GM23338 (cell line): Measurements from ENCODE around the genes LDOC1, SPANXN4, CXorf51A and MAGEA2B.

DNA sequence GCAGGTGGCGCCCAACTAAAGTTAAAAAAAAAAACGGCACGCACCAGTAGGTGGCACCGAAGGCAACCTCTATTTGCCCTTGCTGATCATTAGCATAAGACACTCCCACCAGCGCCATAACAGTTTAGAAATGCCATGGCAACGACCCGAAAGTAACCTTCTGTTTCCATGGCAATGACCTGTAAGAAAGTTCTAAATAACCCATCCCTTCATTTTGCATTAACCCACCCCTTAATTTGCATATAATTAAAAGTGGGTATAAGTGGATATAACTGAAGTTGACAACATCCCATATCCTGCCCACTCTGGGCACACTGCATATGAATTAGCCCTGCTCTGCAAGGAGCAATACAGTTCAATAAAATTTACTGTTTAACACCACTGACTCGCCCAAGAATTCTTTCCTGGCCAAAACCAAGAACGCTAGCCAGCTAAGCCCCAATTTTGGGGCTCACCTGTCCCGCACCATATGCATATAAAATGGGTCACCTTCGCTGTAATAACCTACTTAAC, 83.8 kb upstream of the SPANXB1 start:
- PRO-cap, result no peak
- RAMPAGE, long total RNA, result no peak

- PRO-cap, result bidirectional peak, plus-strand start at chrX:141176848, minus-strand start at chrX:141176752; bidirectional peak, plus-strand start at chrX:141177356, minus-strand start at chrX:141177096
- RAMPAGE, long total RNA, result no peak
These were observed at the start of gene LDOC1 for GRCh38 chrX:141176580-141177654. TSS of gene LDOC1 (minus strand) at chrX:141177129.

- PRO-cap, result no peak
- RAMPAGE, long total RNA, result no peak
These were observed at the start of gene SPANXN4 for GRCh38 chrX:143025834-143026056. TSS of gene SPANXN4 (plus strand) at chrX:143025928.

DNA sequence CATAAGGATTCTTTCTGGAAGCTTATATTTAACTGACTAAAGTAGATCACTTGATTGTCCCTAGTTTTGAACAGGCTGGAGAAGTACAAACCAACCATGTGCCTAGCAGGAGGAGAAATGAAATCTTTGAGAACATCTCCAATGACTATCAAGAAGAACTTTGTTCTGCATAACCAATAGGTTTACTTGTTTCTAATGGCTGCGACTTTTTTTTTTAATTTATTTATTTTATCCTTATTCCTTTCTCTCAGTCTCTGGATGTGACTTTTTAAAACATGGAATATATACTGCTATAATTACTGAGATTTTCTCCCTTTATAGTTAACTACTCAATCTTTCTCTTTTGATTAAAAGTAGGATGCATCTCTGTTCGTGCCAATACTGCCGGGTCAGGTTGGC, 227.5 kb downstream of the SPANXN3 start:
- PRO-cap, result no peak
- RAMPAGE, long total RNA, result no peak

- PRO-cap, result no peak
- RAMPAGE, long total RNA, result no peak
These were observed at the start of gene CXorf51A for GRCh38 chrX:146814494-146815026. TSS of gene CXorf51A (minus strand) at chrX:146814744.

DNA sequence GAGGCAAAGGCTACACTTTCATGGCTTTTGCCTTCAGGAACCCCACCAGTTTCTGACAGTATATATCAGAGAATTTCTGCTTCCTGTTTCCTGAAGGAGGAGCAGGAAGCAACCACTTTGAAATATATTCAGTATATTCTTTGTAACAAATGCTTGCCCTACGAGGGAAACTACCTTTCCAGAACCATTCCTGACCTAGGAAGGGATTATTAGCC, 10.0 kb upstream of the FMR1 start:
- PRO-cap, result no peak
- RAMPAGE, long total RNA, result no peak

- PRO-cap, result bidirectional peak, plus-strand start at chrX:148501693, minus-strand start at chrX:148501500; unidirectional peak, minus-strand start at chrX:148501779
- RAMPAGE, long total RNA, result no peak
These were observed 1.1 kb downstream of the AFF2 start for GRCh38 chrX:148501621-148501874.

DNA sequence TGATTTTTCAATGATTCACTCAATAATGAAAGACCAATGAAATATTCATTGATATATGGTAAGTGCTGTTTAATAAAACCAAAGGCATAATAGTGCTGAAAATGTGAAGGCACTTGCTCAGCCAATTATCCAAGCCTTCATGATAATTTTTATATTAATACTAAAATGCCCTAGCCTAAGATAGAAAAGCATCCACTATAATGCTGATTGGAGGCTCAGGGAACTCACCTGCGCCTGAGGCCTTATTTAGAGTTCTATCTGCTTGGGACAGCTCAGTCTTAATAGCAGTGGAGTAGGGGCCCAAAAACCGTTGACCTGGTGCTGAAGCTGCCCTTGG, 434.2 kb downstream of the ENSG00000287585 start:
- PRO-cap, result no peak
- RAMPAGE, long total RNA, result no peak

DNA sequence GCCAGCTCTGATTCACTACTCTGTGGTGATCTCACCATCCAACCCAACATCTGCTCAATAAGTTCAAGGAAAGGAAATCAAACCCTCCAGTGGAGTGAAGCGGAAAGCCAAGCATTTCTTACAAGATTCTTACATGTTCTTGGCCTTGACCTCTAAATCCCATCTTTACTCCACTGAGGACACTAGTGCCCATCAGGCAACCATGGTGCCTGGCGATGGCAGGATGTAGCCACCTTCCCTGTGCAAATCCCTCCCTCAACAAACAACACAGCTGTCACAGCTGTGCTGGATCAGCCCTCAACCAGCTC, 7.4 kb downstream of the IDS start:
- PRO-cap, result no peak
- RAMPAGE, long total RNA, result no peak

- PRO-cap, result no peak
- RAMPAGE, long total RNA, result no peak
These were observed 4.3 kb downstream of the HSFX3 start for GRCh38 chrX:149545143-149546035.

GRCh38 chrX:149627466-149628052, 4.0 kb downstream of the TMEM185A start:
- PRO-cap, result no peak
- RAMPAGE, long total RNA, result no peak

DNA sequence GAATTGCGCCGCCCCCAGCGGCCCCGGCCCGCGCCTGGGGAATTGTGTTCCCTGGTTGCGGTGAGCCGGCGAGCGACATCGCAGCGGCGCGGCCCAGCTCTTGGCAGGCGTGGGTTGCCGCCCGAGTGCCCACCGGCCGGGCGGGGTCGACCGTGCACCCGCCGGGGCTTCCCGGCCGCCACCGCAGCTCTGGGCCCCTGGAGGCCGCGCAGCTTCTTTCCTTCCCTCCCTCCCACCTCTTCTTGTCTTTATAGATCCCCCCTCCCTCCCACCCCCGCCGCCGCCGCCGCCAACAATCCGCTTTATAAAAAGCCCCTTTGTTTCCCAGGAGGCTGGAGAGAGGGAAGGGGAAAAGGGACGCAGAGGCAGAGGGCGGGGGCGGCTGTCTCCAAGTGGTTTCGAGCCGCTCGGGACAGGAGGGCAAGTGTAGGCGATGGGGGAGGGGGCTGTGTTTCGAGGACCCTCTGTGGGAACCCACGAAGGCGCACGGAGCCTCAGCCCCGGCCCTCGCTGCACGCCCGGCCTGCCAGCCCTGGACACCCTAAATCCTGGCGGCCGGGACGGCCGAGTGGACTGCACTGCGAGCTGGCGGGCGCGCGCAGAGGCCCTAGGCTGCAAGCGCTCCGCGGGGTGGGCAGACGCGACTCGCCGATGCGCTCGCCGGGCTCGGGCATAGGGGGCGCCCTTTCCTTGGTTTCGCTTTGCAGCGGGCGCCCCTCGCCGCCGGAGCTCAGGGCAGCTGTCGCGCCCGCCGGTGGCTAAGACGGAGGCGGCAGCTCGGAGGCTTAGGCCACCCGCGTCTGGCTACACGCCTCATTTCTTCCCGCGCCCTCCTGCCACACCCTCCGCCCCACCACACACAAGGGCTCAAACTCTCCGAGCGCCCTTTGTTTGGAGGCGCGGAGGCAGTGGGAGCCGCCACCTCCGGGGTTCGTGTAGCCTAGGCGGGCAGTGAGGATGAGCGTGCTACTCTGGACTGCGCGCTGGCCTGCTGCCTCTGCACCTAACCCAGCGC, 2.0 kb downstream of the MAMLD1 start:
- PRO-cap, result unidirectional peak, minus-strand start at position 191 of the sequence; bidirectional peak, plus-strand start at position 761 of the sequence, minus-strand start at position 582 of the sequence
- RAMPAGE, long total RNA, result no peak

- PRO-cap, result no peak
- RAMPAGE, long total RNA, result no peak
These were observed 3.8 kb downstream of the MAMLD1 start for GRCh38 chrX:150366944-150367380.

DNA sequence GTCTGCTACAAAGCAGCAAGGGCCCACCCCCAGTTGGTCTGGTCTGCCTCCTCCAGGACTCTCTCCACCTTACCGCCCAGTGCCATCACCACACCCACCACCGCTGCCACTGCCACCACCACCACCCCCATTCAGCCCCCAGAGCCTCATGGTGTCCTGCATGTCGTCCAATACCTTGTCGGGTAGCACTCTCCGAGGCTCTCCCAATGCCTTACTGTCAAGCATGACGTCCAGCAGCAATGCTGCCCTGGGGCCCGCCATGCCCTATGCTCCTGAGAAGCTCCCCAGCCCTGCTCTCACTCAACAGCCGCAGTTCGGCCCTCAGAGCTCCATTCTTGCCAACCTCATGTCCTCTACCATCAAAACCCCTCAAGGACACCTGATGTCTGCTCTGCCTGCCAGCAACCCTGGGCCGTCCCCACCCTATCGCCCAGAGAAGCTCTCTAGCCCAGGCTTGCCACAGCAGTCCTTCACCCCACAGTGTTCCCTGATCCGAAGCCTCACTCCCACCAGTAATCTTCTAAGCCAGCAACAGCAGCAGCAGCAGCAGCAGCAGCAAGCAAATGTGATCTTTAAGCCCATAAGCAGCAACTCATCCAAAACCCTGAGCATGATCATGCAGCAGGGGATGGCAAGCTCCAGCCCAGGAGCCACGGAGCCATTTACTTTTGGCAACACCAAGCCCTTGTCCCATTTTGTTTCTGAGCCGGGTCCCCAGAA, 97.7 kb upstream of the MTM1 start:
- PRO-cap, result no peak
- RAMPAGE, long total RNA, result no peak

DNA sequence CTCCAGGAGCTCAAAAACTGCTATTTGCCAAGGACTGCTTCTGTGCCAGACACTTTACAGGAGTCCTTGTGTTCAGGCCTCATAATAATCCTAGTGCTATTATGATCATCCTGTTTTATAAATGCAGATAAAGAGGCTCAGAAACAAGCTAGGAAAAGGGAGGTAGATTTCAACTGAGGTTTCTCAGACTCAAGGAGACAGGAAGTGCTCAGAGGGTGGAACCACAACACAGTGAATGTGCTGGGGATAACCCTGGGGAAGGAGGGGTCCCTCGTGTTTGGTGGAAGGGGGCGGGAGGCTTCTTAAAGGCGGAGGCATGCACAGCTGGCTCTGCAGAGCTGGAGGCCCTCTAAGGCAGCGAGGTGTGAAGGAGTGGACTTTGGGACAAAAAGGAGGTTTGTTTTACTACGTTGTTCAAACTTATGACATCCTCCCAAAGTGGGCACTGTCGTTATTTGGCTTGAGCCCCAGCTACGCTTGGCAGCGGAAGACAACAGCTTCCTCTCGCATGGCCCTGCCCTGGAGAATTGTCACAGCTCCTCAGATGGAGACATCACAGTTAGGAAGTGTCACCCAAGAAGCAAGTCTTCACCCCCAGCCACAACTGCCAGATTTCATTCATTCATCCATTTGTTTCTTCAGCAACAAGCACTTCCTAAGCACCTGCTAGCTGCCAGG, 21.7 kb upstream of the MTM1 start:
- PRO-cap, result no peak
- RAMPAGE, long total RNA, result no peak

- PRO-cap, result no peak
- RAMPAGE, long total RNA, result no peak
These were observed 1.8 kb downstream of the MTMR1 start for GRCh38 chrX:150694608-150695720.

DNA sequence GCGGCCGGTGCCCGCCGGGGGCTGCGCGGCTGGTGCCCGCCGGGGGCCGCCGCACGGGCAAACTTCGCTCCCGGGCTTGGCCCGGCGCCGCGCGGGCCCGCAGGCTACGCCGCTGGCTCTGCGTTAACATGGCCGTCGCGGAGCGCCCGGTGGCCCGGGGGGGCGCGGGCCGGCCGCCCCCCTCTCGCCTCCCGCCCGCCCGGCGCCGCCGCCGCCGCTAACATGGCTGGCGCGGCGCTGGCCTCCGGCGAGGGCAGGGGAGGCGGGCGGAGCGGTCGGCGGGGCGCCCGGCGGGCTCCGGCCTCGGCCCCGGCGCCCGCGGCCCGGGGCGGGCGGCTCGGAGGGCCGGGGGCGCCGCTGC, 690 bp downstream of the HMGB3 start:
- PRO-cap, result no peak
- RAMPAGE, long total RNA, result no peak

DNA sequence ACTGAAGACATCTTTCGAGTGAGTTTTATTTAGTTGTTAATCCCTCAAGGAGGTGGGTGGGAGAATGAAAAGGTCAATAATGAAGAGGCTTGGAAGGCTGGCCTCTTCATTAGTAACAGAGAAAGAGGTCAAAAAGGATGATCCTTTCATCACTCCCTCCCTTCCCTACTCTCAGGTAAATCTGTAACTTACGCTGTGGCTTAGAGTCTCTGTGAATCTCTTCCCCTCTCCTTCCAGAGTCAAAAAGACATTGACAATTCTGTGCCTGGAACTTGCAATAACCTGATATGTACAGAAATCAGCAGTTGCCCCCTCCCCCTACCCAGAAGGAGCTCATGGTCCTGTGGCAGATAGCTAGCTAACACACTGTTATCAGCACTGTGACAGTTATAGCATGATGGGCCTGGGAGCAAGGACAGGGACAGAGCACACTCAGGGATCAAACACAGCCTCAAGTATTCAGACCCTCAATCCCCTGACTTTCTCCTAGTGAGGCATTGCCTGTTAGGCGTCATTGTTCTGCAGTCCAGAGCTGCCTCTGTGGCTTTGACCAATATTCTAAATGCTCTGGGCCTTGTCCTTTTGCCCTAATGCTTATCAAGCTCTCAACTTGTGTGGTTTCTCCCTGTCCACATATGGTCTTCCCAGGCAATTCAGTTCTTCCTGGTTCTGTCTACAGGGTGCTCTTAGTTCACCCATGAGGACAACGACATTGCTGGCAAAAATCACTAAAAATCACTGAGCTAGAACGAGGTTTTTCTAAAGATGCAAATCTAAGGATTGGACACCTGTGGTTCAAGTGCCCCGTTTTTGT, 18.7 kb upstream of the MAGEA10 start:
- PRO-cap, result no peak
- RAMPAGE, long total RNA, result no peak

- PRO-cap, result no peak
- RAMPAGE, long total RNA, result no peak
These were observed at the start of gene MAGEA2B for GRCh38 chrX:152714390-152714873. TSS of gene MAGEA2B (plus strand) at chrX:152714628.

DNA sequence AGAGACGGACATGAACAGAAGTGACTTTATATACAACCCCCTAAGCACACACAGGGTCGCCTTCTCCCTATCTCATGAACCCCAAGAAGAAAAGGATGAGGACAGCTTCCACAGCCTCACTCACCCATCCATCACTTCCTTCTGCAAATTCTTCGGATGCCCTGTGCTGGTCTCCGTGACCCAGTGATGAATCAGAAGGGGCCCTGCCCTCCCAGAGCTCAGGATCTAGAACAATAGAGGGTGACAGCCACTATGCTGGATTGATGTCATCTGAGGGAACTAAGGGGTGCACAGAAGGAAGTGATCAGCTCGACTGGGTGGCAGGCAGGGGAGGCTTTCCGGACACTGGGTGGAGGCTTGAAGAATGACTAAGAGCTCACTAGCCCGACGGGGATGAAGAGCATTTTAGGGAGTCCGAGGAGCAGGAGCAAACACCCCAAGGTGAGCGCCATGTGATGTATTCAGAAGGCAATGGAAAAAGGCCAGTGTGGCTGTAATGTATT, 1.4 kb upstream of the ZNF185 start:
- PRO-cap, result no peak
- RAMPAGE, long total RNA, result no peak